ENCODE results near the gene CLEC4M.

DNA sequence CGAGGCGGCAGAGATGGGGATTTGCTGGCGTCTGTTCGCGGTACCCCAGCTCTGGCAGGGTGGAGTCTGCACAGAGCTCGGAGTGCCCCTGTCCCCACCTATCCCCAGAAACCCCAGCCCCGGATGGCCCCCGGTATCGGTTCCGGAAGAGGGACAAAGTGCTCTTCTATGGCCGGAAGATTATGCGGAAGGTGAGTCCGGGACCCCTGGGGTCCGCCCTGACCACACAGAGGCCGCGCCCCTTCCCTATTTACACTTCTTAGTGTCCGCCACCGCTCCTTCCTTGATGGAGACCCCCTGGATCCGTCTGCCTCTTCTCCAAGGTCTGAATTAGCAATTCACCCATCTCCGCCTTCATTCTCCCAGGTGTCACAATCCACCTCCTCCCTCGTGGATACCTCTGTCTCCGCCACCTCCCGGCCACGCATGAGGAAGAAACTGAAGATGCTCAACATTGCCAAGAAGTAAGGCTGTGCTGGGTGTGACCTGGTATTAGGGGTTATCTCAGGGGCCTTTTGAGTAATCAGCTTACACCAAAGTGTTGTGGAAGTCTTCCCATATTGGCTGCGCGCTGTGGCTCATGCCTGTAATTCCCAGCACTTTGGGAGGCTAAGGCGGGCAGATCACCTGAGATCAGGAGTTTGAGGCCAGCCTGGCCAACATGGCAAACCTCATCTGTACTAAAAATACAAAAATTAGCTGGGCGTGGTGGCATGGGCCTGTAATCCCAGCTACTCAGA, 736 bp downstream of the PNPLA6 start:
- PRO-cap, 2 experiments: no peak in any of the 2 experiments

DNA sequence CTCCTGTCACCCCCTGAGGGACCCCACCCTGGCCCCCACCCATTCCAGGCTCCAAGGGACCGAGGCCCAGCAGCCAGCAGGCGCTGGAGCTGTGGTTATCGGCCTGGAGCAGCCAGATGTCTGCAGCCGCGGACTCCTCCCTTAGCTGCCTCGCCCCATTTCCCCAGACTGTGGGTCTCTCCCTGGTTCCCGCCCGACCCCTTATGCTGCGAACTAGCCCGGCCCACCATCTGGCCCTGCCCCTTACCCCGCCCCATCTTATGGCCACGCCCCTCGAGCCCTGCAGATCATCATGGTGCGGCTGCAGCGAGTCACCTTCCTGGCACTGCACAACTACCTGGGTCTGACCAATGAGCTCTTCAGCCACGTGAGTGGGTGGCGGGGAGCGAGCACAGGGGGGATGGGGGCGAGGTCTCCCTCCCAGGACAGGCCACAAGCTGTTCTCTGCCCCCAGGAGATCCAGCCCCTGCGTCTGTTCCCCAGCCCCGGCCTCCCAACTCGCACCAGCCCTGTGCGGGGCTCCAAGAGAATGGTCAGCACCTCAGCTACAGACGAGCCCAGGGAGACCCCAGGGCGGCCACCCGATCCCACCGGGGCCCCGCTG, 5.7 kb downstream of the PNPLA6 start:
- PRO-cap, 2 experiments: no peak in any of the 2 experiments

- PRO-cap, 2 experiments: no peak in any of the 2 experiments
These were observed 13.9 kb downstream of the XAB2 start for GRCh38 chr19:7615554-7615764.

DNA sequence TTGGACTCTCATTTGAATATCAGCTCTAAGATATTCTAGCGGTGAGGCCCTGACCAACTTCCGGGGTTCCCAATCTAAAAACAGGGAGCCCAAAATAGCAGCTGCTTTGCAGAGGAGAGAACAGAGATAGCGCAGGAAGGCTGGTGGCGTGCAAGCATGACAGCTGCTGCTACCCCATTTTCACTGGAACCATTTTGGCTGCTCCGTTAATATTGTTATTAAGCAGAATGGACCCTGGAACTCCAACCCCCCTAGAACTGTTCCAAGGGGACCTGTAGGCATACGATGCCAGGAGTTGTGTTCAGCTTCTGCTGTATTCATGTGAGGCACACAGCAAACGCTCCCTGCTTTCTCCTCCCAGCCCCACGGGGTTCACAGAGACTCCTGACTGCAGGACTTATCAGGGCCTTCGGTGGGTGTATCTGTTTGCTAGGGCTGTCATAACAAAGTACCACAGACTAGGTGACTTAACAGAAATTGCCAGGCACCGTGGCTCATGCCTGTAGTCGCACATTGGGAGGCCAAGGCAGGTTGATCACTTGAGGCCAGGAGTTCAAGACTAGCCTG, 11.5 kb downstream of the STXBP2 start:
- PRO-cap, 2 experiments: peak in 1 of 2 experiments; most common plus-strand start position 123 of the sequence (in 1)

- PRO-cap, 2 experiments: no peak in any of the 2 experiments
These were observed 12.4 kb downstream of the STXBP2 start for GRCh38 chr19:7649212-7649826.

DNA sequence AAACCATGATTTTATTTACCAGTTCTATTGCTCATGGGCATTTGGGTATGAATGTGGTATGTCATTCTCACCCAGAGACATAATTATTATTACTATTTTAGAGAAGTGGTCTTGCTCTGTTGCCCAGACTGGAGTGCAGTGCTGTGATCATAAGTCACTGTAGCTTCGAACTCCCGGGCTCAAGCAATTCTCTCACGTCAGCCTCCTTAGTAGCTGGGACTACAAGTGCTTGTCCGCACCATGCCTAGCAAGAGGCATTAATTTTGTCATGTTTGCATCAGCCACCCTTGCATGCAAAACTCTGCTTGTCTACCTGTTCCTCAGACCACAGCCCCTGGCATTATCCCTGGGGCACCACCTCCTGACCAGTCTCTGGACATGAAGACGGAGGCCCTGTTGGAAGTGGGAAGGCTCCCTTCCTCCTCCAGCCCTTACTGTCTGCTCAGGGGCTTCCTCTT, 298 bp upstream of the RETN start:
- PRO-cap, 2 experiments: no peak in any of the 2 experiments

GRCh38 chr19:7762908-7763483, at the start of gene CLEC4M:
Gene CLEC4M (plus strand): TSS chr19:7763243.
- PRO-cap, 2 experiments: no peak in any of the 2 experiments

GRCh38 chr19:7784055-7784386, 21.0 kb downstream of the CLEC4M start:
- PRO-cap, 2 experiments: no peak in any of the 2 experiments

GRCh38 chr19:7868826-7869503, 5.2 kb downstream of the PRR36 start:
- PRO-cap, 2 experiments: peak in 1 of 2 experiments; most common plus-strand start chr19:7868897 (in 1)

DNA sequence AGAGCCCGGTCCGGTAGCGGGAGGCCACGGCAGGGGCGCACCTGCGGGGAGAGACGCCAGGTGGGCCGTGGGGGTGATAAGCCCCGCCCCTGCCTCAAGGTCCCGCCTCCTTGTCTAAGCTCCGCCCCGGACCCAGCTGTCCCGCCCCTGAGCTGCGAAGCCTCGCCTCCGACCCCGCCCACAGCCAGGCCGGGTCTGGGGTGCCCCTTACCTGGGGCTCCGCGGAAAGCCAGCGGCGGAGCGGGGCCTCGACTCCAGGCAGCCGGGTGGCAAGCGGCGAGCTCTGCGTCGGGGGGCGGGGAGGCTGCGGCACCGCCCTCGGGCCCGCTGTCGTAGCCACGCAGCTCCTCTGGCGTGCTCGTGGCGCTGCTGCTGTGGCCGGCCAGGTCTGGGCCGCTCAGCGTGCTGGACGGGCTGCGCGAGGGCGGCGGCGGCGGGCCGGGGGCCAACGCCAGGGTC, 4.7 kb downstream of the PRR36 start:
- PRO-cap, 2 experiments: peak in 1 of 2 experiments; most common plus-strand start position 181 of the sequence (in 1)

GRCh38 chr19:7872164-7872613, 2.0 kb downstream of the PRR36 start:
- PRO-cap, 2 experiments: no peak in any of the 2 experiments

DNA sequence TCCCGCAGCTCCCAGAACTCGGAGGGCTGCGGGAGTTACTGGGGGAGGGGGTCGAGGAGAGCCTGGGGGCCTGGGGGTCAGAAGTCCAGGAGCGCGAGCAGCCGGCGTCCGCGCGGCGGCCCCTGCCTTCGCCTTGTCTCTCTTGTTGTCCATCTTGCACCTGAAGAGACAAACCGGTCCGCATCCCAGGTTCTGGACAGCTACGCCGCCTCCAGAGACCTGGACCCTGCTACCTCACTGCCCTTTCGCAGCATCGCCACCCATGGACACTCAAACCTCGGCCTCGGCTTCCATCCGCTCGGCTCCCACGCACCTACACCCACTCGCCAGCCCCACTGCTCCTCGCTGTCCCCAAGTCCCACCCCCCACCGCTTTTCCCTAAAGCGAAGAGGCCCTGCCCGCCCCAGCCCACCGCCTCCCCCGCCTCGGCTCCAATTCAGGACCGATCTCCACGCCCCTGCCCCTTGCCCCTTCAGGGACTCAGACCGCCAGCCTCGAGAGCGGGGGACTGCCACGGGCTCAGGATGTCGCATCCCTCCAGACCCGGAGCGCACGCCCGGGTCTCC, 570 bp downstream of the PRR36 start:
- PRO-cap, 2 experiments: no peak in any of the 2 experiments

DNA sequence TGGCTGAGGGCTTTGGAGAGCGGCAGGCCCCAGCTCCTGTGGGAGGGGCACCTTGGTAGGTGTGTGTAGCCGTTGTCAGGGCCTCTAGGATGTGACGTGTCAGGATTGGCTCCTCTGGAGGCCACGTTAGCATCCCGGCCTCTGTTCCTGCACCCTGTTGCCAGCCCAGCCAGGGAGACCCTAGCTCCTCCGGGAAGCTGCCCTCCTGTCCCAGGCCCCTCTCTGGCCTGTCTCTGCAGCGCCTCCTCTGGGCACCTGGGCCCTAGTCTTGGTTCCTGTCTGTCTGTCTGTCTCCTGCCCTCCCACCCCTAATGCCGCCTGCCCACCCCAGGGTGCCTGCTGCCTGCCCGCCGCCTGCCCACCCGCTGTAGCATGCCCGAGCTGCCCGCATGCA, 4.9 kb downstream of the MAP2K7 start:
- PRO-cap, 2 experiments: no peak in any of the 2 experiments

DNA sequence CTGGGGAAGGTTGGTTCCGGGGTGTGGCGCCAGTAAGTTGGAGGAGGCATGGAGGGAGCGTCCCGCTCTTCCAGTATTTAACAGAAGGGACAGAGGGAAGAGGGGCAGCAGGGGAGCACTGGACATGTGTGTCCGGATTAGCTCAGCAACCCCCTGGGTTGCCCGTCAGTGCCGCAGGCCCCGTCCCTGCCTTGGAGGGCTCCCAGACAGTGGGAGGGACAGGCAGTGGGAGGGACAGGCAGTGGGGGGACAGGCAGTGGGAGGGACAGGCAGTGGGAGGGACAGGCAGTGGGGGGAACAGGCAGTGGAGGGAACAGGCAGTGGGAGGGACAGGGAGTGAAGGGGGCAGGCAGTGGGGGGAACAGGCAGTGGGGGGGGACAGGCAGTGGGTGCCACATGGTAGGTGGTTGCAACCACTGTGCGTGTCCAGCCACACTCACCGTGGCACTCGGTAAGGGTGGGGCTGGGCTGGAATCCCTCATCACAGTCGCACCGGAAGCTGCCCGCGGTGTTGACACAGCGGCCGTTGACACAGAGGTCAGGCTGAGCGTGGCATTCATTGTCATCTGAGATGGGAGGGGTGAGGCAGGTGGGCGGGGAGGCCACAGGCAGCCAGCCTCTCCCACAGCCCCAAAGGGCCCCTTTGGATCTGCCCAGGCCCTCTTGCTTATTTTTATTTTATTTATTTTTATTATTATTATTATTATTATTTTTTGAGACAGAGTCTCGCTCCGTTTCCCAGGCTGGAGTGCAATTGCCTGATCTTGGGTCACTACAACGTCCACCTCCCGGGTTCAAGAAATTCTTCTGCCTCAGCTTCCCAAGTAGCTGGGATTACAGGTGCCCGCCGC, 33.4 kb downstream of the CCL25 start:
- PRO-cap, 2 experiments: no peak in any of the 2 experiments

DNA sequence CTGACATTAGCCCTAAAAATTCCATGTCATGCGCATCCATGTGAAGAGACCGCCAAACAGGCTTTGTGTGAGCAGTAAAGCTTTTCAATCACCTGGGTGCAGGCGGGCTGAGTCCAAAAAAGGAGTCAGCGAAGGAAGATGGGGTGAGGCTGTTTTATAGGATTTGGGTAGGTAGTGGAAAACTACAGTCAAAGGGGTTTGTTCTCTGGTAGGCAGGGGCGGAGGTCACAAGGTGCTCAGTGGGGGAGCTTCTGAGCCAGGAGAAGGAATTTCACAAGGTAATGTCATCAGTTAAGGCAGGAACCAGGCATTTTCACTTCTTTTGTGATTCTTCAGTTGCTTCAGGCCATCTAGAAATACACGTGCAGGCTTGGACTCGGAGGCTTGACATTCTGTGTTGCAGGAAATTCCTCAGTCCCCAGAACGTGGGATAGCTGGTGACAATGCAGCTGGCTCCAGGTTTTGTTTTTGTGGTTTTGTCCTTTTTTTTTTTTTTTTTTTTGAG, 5.5 kb upstream of the CERS4 start:
- PRO-cap, 2 experiments: no peak in any of the 2 experiments

DNA sequence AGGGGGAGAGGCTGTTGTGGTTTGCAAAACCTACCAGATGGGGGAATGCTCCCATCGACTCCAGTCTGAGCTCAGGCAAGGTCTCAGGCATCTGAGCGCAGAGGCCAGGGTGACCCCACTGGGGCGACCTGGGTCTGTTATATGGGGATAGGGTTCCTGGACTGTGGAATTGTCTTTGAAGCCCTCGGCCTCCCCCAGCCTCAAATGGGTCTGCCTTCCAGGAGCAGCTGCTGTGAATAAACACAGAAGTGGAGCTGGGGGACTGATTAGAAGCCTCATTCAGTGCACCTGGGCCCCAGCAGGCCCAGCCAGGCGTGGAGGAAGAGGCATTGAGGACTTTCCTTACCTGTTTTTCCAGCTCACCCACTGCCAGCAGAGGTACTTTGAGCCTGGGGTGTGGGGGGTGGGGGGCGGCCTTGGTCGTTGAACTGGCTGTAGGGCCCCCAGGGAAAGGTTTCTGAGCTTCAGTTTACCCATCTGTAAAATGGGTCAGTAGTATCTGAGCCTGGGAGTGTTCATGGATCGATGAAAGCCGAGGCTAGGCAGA, 1.4 kb downstream of the CERS4 start:
- PRO-cap, 2 experiments: no peak in any of the 2 experiments

GRCh38 chr19:8304663-8305187, 3.4 kb downstream of the CD320 start:
- PRO-cap, 2 experiments: no peak in any of the 2 experiments

DNA sequence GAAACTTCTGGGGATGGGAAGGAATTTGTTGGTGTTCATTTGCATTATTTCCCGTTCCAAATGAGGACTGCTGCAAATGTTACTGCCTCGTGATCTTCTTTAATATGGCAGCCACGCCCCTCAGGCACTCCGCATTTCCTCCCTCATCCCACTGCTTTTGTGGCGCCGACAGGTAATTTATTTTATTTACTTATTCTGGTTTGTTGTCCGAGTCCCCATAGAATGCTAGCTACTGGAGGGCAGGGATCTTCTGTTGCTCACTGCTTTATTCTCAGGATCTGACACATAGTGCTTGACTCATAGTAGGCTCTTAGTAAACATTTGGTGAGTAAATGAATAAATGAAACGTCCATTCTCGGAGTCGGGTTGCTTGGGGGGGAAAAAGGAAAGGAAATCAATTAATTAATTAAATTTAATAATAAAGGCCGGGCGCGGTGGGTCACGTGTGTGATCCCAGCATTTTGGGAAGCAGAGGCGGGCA, 398 bp upstream of the CD320 start:
- PRO-cap, 2 experiments: no peak in any of the 2 experiments

DNA sequence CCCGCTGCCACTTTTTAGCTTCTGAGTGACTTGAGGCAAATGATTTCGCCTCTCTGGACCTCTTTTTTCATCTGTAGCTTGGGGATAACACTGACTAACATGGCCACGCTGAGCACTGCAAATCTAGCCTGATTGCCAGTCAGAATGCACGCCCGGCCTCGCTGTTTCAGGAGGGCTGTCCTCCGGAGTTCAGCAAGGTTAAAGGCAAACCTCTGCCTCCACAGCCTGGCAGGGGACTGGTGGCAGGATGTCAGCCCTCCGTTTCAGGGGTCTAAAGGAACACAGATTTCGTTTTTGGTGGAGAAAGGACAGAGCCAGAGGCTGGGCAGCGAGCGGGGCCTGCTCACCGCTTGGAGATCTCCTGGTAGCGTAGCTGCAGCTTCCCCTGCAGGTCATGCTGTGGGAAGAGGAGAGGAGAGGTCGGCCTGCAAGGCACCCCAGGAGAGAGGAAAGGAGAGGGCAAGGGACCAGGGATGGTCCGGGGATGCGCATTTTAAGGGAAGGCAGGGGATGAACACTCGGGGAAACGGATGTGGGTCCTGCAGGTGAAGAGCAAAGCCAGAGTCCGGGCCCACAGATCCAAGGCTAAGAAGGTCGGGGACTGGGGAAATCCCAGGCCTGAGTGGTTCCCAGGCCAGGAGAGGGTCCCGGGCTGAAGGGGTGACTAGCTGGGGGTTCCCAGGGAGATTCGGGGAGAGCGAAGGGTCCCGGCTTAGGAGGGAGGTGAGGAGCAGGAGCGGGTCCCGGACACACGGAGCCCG, 485 bp downstream of the NDUFA7 start:
- PRO-cap, 2 experiments: no peak in any of the 2 experiments

DNA sequence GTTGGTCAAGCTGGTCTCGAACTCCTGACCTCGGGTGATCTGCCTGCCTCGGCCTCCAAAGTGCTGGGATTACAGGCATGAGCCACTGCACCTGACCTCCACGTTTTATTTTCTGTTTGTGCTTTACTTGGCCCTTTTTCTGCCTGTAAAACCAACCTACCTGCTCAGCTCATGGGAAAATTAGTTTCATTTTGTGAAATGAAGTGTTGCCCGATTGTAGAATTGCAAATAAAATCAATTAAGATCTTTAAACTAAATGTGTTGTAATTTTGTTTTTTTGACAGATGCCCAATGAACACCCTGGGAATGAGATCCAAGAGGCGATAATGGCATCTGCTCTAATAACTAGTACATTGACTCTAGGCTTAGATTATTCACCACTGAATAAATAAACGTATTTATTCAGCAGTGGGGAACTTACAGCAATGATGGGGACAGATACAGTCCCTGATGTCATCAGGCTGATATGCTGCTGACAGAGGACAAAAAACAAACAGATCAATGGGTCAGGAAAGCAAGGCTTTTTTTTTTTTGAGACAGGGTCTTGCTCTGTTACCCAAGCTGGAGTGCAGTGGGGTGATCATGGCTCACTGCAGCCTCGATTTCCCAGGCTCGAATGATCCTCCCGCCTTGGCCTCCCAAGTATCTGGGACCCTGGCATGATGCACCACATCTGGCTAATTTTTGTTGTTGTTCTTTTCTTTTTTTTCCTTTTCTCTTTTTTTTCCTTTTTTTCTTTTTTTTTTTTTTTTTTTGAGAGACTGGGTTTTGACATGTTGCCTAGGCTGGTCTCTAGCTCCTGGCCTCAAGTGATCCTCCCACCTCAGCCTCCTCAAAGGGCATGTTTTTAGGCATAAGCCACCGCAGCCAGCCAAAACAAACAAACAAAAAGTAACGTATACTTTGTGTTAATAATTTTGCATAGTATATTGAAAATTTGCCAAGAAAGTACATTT, 2.0 kb upstream of the RAB11B start:
- PRO-cap, 2 experiments: no peak in any of the 2 experiments

All from heart right ventricle (tissue), 2 donors.